HT1080 (cell line): ENCODE results near the genes ABCG4, MCAM and MFRP.

RAMPAGE:
- cytosol, long total RNA, result no peak
- long total RNA, result no peak
- nucleus, long total RNA, result no peak
Measured at GRCh38 chr11:118715098-118716111, 36.0 kb upstream of the TREH start.

DNA sequence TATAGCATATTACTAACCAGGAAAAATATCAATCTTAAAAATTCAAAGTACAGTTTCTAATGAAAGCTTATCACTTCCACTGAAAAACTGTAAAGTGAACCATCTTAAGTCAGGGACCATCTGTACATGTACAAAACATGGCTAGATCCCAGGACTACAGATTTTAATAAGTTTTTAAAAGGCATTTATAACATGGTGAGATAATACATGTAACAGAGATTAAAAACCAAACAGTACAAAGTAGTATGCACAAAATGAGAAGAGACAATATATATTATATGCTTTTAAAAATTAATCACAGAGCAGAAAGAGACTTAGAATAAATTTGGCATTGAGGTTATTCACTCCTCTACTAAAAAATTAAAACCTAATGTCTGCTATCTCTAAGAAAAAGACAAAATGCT is 28.3 kb downstream of the DDX6 start:
RAMPAGE:
- cytosol, long total RNA, result no peak
- long total RNA, result no peak
- nucleus, long total RNA, result no peak

GRCh38 chr11:118784212-118784704 is 6.7 kb downstream of the DDX6 start:
RAMPAGE:
- cytosol, long total RNA, result no peak
- long total RNA, result no peak
- nucleus, long total RNA, result no peak

DNA sequence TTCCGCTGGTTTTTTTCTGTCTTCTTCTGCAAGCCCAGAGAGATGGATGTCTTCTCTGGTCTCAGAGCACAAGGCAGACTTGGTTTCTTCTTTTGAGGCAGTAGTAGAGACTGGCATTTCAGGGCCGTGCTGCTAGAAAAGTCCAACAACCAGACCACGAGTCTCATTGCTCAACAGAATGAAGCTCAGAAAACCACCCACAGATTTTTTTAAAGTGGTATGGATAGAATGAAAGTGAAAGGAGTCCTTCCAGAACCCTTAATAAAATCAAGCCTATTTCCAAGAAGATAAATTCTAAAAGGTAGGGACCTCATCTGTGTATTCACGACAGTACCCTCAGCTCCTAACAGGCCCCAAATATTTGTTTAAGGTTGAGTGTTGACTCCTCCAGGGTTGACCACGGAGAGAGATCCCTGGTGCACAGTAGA is 43.5 kb upstream of the DDX6 start:
RAMPAGE:
- cytosol, long total RNA, result no peak
- long total RNA, result no peak
- nucleus, long total RNA, result no peak

RAMPAGE:
- cytosol, long total RNA, result no peak
- long total RNA, result no peak
- nucleus, long total RNA, result no peak
Measured at GRCh38 chr11:118924900-118925708, 622 bp downstream of the BCL9L start.

DNA sequence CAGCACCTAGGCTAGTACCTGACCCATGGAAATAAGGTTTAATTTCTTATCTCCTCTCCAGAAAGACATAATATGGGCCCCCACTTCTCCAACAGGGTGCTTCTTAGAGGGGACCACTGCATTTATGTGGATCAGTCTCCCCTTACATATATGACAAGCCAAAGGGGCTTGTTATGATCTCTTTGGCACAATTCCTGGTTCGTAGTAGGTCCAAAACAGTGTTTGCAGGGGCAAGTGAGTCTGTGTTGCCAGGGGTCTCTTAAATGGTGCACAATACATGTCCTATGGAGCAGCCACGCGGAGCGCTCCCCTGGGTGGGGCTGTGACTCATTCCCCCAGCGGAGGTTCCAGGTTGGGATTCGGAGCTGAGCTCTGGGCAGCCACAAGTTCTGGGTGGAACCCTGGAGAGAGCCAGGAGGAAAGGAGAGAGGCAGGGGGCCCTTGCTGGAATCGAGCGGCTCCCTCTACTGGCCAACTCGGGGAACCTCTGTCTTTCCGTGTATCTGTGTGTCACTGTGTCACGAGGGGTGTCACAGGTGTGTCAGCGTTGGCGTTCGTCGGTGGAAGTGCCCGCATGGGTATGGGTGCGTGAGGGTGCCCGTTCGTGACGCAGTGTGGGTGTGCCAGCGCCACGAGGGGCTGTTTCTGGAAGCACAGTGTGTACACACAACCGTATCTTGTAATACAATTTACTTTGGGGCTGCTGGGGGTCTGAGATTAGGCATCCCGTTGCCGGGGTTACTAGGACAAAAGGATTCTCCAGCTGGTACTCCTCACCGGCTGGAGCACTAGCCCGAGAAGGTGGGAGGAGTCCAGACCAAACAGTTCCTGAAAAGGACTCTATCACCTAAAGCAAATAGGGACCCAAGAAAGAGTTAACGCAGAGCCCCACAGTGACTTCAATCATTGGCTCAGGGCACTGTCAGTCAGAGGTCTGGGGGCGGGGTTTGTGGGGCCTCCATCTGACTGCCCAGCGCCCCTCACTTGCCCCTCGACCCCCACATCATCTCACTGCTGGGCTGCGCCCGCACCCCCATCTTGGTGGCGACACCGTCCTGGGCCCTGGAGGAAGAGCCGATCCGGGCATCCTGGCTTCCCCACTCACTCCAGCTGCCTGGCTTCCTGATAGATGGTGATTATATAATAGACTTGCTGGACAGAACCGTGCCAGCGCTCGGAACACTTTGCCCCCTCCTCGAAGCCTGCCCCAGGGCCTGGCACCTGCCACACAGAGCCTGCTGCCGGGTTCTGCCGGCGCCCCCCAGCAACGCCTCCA is 2.5 kb upstream of the BCL9L start:
RAMPAGE:
- cytosol, long total RNA, result no peak
- long total RNA, result no peak
- nucleus, long total RNA, result no peak

RAMPAGE:
- cytosol, long total RNA, result no peak
- long total RNA, result no peak
- nucleus, long total RNA, result no peak
Measured at GRCh38 chr11:119007774-119008229, 9.9 kb downstream of the CENATAC start.

DNA sequence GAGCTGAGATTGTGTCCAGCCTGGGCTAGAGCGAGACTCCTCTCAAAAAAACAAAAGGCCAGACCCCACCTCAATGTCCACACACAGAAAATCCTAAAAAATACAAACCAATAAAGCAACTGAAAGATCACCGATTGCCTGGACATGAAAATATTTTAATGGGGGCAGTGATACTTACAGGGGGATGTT is 3.7 kb downstream of the RPS25 start:
RAMPAGE:
- cytosol, long total RNA, result no peak
- long total RNA, result no peak
- nucleus, long total RNA, result no peak

RAMPAGE:
- cytosol, long total RNA, result no peak
- long total RNA, result no peak
- nucleus, long total RNA, result no peak
Measured at GRCh38 chr11:119015105-119015943, 2.8 kb downstream of the RPS25 start.

RAMPAGE:
- cytosol, long total RNA, result no peak
- long total RNA, result no peak
- nucleus, long total RNA, result no peak
Measured at GRCh38 chr11:119025591-119026570, 7.3 kb downstream of the TRAPPC4 start.

GRCh38 chr11:119048781-119049439 is 8.1 kb downstream of the HYOU1 start:
RAMPAGE:
- cytosol, long total RNA, result no peak
- long total RNA, result no peak
- nucleus, long total RNA, result no peak

GRCh38 chr11:119052164-119052525 is 4.9 kb downstream of the HYOU1 start:
RAMPAGE:
- cytosol, long total RNA, result no peak
- long total RNA, result no peak
- nucleus, long total RNA, result no peak

DNA sequence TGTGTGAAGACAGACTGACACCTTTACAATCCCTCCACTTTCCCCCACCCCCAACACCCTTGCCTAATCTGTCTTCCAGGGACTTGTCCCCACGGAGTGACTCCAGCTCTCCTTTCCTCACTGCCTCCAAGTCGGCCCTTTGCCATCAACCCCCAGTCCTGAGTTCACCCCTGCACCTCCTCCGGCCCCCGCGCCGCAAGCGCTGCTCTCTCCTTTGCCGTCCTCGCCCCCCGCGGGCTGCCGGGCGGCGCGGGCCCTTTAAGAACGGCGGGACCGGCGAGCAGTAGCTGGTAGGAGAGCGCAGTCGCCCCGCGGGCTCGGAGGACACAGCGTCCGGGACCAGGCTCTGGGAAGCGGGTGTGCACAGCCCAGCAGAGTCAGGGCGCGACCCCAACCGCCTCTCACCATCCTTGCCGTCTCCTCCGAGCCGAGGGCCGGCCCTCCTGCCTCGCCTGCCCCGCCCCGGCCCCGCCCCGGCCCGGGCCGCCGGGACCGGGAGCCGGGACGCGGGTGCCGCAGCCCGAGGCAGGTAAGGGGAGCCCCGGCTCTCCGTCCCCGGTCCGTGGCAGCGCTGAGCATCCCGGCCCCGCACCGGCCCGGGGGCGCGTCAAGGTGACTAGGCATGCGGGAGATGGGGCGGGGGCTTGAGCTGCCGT is at the start of gene ABCG4:
TSS of gene ABCG4 (plus strand) at position 301 of the 656 bp plus-strand sequence.
RAMPAGE:
- cytosol, long total RNA, result no peak
- long total RNA, result no peak
- nucleus, long total RNA, result no peak

GRCh38 chr11:119316737-119317953 is at the start of gene MCAM:
Gene MCAM (minus strand): TSS chr11:119317130.
RAMPAGE:
- cytosol, long total RNA, result no peak
- long total RNA, result start-site peak on the minus strand at chr11:119317114-119317139, 134 reads
- nucleus, long total RNA, result no peak

DNA sequence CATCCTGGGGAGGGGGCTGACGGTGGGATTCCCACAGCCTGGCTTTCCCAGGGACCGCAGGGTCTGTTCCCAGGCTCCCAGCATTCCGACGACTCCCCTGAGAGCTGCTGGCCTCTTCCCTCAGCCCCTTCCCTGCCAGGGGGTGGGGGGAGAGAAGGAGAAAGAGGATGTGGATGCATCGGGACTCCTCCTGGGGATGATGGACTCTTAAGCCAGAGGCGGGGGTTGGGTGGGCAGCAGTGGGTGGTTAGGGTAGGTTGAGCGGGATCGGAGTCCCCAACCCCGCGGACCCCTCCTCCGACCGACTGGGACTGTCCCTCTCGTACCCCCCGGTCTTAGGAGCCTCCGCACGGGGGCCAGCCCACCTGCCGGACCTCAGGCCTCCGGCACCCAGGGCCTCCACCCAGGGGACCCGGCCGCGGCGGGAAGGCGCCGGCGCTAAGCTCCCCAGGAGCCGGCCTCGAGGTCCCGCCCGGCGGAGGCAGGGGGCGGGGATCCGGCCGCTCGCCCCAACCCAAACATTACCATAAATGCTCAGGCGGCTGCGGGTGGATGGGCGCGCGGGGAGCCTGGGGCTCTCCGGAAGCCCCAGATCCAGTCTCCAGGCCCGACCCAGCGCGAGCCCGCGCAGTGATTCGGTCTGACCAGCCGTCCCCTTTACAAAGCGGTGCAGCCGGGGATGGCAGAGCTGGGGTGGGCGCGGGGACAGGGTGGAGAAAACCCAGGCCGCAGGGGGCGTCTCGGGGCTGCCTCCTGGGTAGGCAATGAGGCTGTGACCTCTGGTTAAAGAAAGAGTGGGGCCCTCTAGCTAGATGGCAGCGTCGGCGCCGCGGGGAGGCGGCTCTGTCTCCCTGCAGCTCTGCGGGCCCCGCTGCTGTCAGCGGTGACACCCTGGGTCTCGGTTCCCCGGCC is 3.9 kb upstream of the MCAM start:
RAMPAGE:
- cytosol, long total RNA, result no peak
- long total RNA, result no peak
- nucleus, long total RNA, result no peak

DNA sequence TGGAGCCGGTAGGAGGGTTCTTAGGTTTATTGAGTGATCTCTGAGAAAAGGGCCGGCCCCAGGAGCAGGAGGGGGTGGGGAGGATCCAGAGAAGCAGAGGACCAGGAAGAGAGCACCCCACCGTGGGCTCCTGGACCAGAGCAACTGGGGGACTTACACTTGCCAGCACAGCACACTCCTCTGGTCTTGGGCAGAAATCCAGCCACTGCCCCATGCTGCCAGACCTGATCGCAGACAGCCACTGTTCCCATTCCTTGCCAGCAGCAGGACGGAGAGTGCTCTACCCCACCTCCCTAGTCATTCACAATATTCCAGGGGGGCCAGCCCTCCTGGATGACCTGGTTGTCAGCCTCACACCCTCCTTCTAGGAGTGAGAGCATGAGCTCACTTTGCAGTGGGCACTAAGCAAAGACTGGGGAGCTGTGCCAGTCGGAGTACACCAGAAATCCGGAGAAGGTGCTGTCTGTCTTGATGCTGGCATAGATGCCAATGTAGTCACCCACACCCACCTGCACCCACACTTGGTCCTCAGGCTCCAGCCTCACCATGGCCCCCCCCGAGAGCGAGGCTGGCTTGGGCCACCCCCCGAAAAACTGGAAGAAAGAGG is 1.6 kb downstream of the C1QTNF5 start:
RAMPAGE:
- cytosol, long total RNA, result no peak
- long total RNA, result no peak
- nucleus, long total RNA, result no peak

DNA sequence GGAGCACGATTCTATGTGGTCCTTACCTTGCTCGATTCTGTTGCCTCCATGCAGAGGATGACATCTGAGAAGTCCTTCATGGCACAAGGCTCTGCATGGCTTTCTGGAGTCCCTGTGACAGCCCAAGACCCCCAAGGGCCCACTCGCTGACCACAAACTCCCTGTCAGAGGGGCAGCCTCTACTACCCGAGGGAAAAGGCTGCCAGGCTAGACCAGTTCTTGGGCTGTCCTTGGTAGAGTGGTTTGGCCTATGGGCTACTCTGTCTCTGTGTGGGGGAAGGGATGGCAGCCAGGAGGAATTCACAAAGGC is at the start of gene MFRP:
TSS of gene MFRP (minus strand) at position 272 of the 310 bp plus-strand sequence.
RAMPAGE:
- cytosol, long total RNA, result no peak
- long total RNA, result no peak
- nucleus, long total RNA, result no peak

DNA sequence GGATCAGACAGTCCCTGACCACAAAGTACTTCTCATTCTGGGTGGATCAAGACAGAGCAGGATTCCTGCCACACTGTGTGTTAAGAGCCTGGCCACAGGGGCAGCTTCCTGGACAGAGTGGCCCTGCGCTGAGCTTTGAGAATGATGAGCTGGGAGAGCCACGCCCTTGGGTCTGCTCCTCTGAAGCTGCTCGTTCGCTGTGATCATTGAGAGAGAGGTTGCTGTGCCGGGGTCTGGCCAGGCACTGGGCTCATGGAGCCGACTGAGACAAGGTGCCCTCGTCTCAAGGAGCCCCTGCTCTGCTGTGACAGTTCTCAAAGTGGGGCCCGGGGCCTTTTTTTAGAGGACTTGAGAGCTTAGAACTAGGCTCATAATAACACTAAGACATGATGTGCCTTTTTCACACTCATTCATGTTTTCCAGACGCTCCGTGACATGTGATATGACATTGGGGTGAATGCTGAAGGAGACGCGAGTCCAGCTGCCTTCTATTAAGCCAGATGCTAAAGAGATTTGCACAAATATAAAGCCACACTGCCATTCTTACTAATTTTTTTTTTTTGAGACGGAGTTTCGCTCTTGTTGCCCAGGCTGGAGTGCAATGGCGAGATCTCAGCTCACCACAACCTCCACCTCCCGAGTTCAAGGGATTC is 1.6 kb upstream of the MFRP start:
RAMPAGE:
- cytosol, long total RNA, result no peak
- long total RNA, result no peak
- nucleus, long total RNA, result no peak

DNA sequence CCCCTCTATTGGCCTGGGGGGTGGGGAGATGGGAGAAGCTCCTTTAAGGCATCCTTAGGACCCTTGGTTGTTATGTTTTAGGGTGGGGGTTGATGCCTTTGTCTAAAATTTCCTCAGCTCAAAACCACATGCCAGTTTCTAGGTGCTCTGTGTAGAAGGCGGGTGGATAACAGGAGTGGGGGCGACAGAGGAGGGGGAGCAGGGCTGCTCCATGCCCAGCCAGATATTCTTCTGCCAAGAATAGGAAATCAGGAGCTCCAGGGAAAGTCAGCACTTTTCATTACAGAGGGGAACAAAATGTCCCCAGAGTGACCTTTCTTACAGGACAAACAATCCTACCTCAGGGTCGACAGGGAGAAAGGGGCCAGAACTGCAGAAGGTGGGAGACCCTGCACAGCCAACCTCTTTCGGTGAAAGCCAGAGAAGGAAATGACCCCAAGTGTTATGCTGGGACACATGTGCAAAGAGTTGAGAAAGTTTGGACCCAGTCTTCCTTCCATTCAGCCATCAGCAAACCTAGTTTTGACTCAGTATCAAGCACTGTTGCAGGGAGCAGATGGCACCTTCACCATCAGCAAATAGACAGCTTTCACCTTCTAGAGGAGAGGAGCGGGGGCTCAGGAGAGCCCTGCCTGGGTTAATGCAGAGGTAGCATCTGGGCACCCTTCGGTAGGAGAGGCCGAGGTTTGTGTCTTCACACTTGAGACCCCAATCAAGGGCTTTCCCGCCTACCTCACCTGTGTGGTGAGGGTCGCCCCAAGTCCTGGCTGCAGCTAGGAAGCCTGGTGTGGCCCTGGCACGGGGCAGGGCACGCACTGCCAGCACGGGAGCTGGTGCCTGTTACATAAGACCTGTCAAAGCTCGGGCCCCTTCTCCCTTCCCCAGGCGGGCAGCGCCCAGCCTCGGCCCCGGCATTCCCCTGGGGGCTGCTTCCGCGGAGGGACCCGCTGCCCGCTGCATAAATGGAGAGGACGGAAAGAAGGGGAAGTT is 16.1 kb upstream of the MFRP start:
RAMPAGE:
- cytosol, long total RNA, result no peak
- long total RNA, result no peak
- nucleus, long total RNA, result no peak

DNA sequence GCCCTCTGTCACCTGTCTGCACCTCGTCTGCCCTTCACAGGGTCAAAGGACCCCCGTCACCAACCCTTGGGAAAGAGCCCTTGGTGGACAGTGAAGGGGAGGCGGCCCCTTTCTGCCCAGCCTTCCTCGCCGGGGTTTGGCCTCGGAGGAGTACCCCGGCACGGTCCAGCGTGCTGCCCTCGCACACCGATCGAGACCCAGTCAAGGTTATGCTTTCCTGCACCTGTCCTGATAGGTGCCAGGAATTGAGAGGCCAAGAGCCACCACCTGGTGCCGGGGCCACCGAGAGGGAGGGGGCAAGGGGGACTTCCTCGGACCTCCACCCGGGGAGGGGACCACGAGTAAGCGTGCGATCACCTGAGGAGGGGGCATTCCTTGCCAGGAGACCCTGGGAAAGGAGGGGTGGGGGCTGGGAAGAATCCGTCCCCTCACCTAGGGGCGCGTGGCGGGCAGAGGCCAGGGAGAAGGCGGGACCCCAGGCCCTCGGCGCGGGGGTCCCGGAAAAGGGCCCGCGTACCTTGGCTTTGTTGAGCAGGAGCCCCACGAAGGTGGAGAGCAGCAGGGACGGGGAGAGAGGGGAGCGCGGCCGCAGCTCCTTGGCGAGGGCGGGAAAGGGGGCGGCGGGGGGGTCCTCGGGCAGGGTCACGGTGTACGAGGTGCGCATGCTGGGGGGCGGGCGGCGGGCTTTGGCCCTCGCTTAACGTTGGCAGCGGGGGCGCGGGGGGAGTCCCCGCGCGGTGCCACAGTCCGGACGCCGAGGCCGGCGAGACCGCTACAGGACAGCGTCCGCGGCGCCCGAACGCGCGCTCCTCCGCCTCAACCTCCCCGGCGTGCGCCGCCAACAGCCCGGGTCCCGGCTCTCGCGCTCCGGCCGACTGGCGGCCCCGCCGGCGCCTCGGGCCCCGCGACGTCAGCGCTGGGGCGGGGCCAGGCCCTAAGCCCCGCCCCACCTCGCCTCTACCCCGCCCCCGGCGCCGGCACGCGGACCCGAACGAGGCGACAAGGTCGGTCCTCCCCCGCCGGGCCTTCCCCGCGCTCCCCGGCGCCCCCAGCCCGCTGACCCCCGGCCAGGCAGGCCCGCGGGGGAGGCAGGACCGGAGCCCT is 17.2 kb upstream of the MFRP start:
RAMPAGE:
- cytosol, long total RNA, result no peak
- long total RNA, result no peak
- nucleus, long total RNA, result no peak